Rectum (tissue), 1 donor: ENCODE results near the gene KPNA2.

DNA sequence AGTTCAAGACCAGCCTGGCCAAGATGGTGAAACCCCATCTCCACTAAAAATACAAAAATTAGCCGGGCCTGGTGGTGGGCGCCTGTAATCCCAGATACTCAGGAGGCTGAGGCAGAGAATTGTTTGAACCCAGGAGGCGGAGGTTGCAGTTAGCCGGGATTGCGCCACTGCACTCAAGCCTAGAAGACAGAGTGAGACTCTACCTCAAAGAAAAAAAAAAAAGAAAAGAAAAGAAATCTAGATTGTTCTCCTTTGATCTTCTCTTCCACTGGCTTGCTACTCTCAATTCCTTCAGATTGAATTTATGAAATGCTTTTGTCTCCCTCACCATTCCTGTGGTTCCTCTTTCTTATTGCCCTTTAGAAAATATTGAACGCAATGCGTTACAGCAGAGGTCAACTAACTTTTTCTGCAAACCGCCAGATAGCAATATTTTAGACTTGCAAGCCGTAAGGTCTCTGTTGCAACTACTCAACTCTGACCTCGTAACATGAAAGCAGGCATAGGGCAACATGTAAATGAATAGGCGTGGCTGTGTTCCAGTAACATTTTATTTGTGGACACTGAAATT, 24.6 kb downstream of the PITPNC1 start:
- PRO-cap, result no peak

- PRO-cap, result no peak
Measured at GRCh38 chr17:67422774-67423349, 45.8 kb downstream of the PITPNC1 start.

GRCh38 chr17:67423695-67424292, 46.7 kb downstream of the PITPNC1 start:
- PRO-cap, result no peak

GRCh38 chr17:67444249-67444654, 67.2 kb downstream of the PITPNC1 start:
- PRO-cap, result no peak

DNA sequence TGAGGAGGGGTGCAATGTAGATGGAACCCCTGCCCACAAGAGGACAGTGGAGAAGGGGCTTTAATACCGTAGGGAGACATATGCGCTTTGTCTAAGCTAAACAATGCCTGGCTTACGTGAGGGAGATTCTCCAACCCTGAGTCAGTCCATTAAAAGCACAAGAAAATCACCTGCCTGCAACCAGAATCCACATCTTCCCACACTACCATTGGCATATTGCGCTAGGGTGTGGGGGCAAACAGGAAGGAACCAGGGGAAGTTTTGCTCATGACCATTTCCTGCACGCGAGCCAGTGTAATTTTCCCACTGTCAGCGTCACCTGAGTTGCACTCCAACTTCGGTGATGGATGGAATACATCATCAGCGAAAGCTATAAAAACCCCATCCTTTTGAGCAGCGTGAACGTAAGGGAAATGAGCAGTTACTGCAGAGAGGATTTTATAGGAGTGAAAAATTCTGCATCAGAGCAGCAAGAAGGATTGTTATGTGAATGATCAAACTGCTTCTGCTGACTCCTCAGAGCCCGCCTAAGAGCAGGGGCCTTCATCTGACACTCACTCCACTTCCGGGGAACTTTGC, 167.9 kb upstream of the NOL11 start:
- PRO-cap, result no peak

DNA sequence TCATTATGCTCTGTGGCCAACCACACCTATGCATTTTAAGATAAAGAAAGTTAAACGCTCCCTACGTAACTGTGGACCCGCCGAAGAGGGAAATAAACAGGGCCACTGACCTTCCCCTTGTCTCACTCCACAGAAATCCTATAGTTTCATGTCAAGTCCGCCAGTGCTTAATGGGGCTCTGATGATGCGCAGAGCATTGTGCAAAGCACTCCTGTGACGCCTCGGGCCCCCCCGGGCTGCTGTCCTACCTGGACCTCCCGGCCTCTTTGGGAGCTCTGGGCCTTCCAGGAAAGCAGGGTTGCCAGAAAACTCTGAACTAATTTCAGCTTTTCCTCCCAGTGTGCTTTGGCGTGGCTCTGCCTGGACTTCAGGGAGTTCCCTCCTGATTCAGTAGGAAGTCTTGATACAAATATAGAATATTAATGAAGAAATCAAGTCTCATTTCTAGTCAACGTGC, 84.1 kb upstream of the NOL11 start:
- PRO-cap, result no peak

- PRO-cap, result no peak
Measured at GRCh38 chr17:67634028-67634329, 83.8 kb upstream of the NOL11 start.

DNA sequence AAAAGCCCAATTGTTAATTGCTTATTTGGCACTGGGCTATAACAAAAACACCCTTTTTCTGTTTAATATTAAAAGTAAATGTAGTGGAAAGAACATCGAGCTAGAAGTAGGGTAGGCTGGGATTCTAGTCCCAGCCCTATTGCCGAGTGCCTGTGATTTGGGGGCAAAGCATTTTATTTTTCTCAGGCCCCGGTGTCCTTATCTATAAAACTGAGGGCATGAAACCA, 60.4 kb upstream of the NOL11 start:
- PRO-cap, result no peak

- PRO-cap, result no peak
Measured at GRCh38 chr17:67737420-67738434, 20.0 kb downstream of the NOL11 start.

DNA sequence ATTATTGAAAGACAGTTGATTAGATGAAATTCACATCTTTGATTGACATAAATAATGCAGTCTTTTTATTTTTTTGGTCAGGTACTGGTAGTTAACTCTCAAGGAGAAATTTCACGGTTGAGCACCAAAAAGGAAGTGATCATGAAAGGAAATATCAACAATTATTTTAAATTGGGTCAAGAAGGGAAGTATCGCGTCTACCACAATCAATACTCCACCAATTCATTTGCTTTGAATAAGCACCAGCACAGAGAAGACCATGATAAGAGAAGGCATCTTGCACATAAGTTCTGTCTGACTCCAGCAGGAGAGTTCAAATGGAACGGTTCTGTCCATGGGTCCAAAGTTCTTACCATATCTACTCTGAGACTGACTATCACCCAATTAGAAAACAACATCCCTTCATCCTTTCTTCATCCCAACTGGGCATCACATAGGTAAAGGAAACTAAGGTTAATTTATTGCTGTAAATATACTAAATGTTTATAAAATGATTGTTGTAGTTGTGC, 68.0 kb downstream of the BPTF start:
- PRO-cap, result no peak

- PRO-cap, result bidirectional peak, plus-strand start at chr17:68035735, minus-strand start at chr17:68035360; unidirectional peak, plus-strand start at chr17:68035907
Measured at GRCh38 chr17:68035627-68036722, at the start of gene KPNA2. TSS of gene KPNA2 (plus strand) at chr17:68035735.

- PRO-cap, result no peak
Measured at GRCh38 chr17:68199677-68200131, 48.1 kb upstream of the AMZ2 start.

GRCh38 chr17:68205199-68205605, 42.6 kb upstream of the AMZ2 start:
- PRO-cap, result bidirectional peak, plus-strand start at chr17:68205472, minus-strand start at chr17:68205352

DNA sequence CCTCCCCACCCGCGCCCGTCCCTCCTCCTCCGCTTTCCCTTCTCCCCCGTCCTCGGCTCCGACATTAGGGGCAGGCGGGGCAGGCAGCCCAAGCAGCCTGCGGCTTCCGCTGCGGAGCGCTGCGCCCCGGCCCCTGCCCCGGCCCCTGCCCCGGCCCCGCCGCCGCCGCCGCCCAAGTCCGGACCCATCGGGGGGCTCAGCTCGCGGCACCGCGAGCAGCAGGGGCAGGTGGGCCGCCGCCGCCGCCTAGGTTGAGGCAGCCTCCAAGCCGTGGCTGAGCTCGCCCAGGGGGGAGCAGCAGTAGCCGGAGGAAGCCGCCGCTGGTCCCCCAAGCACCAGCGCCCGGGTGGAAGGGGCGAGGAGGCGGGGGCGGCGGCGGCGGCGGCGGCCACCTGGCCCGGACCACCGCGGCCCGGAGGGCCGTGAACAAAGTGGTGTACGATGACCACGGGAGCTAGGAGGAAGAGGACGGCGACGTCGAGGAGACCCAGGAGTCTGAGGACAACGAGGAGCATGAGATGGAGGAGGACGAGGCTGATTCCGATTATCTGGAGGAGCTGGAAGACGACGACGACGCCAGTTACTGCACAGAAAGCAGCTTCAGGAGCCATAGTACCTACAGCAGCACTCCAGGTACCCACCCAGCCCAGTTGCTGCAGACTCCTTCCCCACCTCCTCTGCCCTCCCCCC, 42.1 kb upstream of the AMZ2 start:
- PRO-cap, result bidirectional peak, plus-strand start at position 64 of the sequence, minus-strand start at position 37 of the sequence; bidirectional peak, plus-strand start at position 405 of the sequence, minus-strand start at position 302 of the sequence

DNA sequence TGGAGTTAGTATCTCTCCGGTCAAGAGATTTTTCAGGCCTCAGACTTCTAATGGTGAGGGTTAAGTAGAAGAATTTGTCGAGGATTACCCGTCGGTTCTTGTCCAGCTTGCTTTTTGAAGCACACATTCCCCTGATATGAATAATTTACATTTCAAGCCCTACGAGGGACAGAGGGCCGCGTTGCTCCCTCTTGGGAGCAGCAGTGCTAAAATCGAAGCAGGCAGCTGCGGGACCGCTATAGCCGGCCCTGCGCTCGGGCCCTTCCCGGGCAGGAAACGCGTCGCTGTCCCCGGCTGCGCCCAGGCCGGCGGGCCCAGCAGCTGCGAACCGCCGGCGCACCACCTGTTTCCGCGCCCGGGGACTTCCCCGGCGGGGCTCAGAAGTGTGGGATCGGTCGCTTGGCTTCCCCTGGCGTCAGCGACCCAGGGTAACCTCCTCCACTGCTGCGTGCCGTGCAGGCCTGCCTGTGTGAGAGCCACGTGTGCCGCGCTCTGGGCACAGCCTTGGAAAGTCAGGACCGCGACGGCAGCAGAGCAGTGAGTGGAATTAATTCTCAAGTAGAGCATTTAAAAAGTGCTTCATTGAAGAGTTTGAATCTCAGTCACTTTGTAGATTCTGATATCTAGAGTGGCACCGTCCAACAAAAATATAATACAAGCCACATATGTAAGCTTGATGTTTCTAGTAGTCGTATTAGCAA, 11.2 kb downstream of the AMZ2 start:
- PRO-cap, result bidirectional peak, plus-strand start at position 352 of the sequence, minus-strand start at position 199 of the sequence

DNA sequence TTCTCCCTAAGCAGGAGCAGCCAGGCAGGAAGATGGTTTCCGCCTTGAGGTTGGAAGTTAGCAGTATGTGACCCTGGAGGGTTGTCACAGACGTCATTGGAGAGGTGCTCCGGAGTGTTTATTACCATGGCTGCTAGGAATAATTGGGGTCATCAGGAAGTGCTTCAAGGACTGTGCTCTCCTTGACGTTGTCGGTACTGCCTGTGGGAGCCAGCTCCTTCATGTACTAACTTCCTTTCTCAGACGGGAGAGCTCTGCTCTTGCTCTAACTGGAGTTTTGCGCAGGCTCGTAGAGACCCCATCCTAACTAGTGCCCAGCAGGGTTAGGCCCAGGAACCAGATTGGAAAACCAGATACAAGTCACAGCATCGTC, 60.4 kb downstream of the WIPI1 start:
- PRO-cap, result no peak

DNA sequence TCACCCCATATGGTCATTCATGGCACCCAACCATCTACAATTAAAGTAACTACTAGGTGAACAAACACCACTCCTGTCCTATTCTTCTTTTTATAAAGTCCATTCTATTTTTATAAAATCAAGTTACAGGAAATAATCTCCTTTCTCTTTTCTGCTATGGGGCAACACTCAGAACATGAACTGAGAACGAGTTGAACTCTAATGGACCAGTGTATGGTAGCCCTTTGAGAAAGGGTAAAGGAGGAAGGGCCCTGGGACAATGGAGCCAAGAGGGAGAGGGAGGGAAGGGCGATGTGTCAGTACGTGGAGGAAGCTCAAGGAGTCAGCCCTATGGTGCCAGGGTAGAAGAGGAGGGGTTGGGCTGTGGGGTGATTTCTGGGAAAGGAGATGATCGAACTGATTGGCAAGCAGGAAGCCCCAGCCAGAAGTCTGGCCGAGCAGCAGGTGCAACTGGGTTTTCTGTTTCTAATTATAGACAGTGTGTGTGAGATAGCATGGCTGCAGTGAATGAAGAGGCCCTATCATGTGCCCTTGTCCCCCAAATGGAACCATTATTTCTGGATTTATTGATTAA, 4.3 kb upstream of the WIPI1 start:
- PRO-cap, result no peak

DNA sequence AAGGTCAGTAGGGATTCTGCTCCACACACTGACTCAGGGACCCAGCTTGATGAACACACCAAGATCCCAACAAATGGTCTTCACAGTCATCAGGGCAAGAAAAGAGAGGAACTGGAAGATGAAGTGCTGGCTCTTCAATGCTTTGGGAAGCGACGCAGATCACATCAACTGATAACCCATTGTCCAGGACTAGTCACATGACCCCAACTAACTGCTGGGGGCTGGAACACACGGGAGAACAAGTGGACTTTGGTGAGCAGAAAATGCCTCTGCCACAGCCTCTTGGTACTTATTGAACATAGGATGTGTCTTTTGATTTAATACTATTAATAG, 21.5 kb downstream of the FAM20A start:
- PRO-cap, result no peak

GRCh38 chr17:68580200-68580916, 20.8 kb downstream of the FAM20A start:
- PRO-cap, result no peak

DNA sequence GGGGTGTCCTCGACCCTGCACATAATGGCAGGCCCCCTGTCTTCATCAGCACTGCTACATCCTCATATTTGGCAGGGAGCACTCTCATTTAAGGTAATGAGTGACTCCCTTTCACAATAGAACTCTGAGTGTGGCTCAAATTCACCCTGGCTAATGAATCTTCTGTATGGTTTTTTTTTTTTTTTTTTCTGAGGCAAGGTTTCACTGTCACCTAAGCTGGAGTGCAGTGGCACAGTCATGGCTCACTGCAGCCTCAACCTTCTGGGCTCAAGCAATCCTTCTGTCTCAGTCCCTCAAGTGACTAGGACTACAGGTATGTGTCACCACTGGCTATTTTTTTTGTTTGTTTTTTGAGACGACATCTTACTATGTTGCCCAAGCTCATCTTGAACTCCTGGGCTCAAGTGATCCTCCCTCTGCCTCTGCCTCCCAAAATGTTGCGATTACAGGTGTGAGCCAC, 3.3 kb downstream of the FAM20A start:
- PRO-cap, result no peak